SK-N-DZ (cell line): ENCODE results near the gene GID4.

GRCh38 chr17:17818040-17818409, 18.8 kb downstream of the SREBF1 start:
RAMPAGE:
- cytosol, long total RNA = no peak
- nucleus, long total RNA = no peak

GRCh38 chr17:17834869-17835614, 1.7 kb downstream of the SREBF1 start:
RAMPAGE:
- cytosol, long total RNA = no peak
- nucleus, long total RNA = no peak

DNA sequence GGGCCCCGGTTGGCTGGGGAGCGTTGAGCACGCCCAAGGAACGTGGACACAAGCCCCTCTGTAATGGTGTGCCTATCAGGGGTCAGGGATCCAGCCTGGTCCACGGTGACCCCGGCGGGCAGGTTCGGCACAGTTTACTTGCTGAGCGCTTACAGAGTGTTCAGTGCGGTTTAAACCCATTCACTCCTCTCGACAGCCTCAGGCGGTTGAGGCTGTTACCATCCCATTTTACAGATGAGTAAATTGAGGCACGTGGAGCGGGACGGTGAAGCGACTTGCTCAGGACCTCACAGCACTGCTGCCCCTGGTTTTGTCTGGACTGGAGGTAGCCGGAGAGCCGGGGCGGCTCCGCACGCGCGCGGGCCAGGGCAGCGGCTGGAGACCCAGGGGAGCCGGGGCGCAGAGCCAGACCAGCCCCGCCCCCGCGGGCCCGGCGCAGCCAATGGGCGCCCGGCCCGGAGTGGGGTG, 3.0 kb upstream of the SREBF1 start:
RAMPAGE:
- cytosol, long total RNA = no peak
- nucleus, long total RNA = no peak

GRCh38 chr17:17859829-17860252, 23.1 kb upstream of the SREBF1 start:
RAMPAGE:
- cytosol, long total RNA = no peak
- nucleus, long total RNA = no peak

DNA sequence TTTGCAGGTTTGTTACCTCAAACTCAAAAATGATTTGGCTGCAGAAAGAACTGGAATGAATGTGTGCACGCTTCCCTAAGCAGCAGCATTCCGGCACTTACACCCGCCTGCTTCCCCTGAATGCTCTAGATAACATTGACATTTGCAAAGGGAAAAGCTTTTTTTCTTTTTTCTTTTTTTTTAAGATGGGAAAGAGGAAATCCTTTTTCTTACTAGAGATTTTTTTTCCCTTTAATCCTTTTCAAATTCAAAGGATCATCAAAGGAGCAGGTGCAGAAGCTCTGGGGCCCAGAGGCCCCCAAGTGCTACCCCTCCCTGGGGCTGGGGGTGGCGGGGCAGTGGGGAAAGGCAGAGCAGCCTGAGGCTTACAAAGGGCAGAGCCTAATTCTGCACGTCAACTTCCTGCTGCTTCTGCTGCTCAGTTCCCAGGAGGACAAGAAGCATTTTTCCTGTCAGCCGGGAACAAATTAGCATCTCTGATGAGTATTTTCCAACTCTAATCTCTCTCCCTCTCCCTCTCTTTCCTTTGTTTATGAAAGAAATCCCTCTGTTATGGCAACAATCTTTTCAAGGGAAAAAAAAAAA, 32.0 kb upstream of the SREBF1 start:
RAMPAGE:
- cytosol, long total RNA = no peak
- nucleus, long total RNA = no peak

GRCh38 chr17:17876879-17877477, 40.2 kb upstream of the SREBF1 start:
RAMPAGE:
- cytosol, long total RNA = no peak
- nucleus, long total RNA = no peak

DNA sequence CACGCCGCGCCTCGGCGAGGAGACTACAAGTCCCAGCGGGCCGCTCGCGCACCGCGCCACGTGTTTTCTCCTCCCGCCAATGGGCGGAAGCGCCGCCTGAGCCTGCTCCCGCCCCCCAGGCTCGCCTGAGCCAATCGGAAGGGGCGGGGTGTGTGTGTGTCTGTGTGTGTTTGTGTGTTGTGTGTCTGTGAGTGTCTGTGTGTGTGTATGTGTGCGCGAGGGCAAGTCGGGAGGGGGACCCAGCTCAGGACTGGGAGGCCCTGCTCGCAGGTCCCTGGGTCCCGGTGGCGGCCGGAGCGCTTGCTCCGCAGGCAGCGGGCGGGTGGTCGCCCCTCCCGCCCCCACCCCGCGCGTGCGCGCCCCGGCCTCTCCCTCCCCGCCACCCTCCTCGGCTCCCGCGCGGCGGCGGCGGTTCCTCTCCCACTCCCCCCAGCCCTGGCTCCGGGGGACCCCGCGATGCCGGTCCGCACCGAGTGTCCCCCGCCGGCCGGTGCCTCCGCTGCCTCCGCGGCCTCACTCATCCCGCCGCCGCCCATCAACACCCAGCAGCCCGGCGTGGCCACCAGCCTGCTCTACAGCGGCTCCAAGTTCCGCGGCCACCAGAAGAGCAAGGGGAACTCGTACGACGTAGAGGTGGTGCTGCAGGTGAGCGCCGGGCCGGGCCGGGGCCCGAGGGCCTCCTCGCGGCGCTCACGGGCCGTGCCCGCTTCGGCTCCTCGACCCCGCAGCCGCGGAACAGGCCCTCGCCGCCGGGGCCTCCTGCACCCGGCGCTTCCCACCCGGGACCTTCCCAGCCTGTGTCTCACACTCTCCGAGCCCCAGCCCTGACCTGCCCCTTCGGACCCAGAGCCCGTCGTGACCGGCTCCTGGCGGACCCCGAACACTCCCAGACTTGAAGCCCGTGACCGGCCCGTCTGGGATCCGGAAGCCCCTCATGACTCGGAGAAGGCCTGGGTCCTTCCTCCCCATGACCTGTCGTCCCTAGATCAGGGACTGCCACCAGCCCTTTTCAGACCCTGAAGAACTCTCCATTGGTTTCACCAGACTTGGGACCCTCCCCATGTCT, at the start of gene GID4:
Gene GID4, plus strand, starts transcription at position 151 of the 1,066 bp plus-strand sequence.
RAMPAGE:
- cytosol, long total RNA = no peak
- nucleus, long total RNA = no peak

DNA sequence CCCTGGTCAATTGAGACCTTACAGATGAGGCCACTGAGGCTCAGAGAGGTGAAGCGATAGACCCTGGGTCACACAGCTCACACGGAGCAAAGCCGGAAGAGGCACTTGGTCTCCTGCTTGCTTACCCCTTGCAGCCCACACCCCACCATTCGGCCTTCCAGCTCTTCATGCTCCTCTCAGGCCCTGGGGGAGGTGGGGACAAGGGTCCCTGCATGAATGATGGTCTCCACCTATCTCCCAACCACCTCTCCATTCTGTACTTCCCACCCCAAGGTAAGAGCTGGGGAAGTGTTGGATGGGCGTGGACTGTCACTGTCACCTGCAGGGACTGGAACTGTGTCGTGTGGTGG, 5.2 kb upstream of the ALKBH5 start:
RAMPAGE:
- cytosol, long total RNA = no peak
- nucleus, long total RNA = no peak

DNA sequence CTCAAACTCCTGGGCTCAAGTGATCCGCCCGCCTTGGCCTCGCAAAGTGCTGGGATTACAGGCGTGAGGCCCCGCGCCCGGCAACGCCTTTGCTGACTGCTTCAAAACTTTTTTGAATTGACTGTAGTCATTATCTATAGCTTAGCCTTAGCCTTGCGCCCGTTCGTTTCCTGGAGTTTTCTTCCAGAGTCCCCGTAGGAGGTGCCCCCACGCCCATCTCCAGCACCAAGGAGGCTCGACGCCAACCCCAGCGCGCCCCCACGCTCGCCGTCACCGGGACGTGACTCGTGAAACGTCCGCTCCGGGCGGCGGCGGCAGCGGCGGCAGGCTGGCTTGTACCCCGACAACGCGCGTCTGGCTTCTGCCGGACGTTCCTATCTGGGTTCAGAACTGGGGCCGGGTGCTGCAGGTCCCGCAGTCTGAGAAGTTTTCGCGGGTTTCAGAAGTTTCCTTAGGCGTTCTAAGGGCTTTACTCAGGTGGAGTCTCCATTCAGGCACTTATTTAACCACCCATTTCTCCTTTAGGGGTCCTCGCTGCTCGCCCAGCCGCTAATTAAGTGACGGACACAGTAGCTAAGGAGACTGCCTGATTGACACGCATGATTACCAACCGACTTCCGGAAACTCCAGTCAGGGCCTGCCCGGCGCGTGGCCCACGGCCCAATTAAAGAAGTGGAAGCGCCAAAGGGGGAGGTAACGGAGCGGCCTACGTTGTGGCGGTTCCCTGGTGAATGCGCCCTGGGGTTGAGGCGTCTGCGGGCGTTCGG, 656 bp upstream of the ALKBH5 start:
RAMPAGE:
- cytosol, long total RNA = no peak
- nucleus, long total RNA = no peak

RAMPAGE:
- cytosol, long total RNA = no peak
- nucleus, long total RNA = no peak
Measured at GRCh38 chr17:18206589-18207037, 18.8 kb upstream of the LLGL1 start.

RAMPAGE:
- cytosol, long total RNA = no peak
- nucleus, long total RNA = no peak
Measured at GRCh38 chr17:18226567-18227050, 1.2 kb downstream of the LLGL1 start.

GRCh38 chr17:18247620-18248095, 10.9 kb downstream of the FLII start:
RAMPAGE:
- cytosol, long total RNA = no peak
- nucleus, long total RNA = no peak

DNA sequence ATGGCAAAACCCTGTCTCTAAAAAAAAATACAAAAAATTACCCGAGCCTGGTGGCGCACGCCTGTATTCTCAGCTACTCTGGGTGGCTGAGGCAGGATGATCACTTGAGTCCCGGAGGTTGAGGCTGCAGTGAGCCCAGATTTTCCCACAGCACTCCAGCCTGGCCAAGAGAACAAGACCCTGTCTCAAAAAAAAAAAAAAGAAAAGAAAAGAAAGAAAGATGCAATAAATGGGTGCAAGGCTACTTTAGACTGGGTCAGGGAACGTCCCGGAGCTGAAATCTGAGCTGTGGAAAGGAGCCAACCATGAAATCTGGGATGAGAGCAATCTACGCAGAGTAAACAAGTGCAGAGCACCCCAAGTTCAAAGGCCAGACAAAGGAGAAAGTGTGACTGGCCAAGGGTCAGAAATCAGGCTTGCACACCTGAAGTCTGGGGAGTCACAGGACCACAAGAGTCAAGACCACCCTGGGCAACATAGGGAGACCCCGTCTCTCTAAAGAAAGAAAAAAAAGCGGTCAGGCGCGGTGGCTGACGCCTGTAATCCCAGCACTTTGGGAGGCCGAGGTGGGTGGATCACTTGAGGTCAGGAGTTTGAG, 2.9 kb downstream of the SHMT1 start:
RAMPAGE:
- cytosol, long total RNA = no peak
- nucleus, long total RNA = no peak

RAMPAGE:
- cytosol, long total RNA = no peak
- nucleus, long total RNA = no peak
Measured at GRCh38 chr17:18410686-18411205, 33.2 kb downstream of the EVPLL start.

DNA sequence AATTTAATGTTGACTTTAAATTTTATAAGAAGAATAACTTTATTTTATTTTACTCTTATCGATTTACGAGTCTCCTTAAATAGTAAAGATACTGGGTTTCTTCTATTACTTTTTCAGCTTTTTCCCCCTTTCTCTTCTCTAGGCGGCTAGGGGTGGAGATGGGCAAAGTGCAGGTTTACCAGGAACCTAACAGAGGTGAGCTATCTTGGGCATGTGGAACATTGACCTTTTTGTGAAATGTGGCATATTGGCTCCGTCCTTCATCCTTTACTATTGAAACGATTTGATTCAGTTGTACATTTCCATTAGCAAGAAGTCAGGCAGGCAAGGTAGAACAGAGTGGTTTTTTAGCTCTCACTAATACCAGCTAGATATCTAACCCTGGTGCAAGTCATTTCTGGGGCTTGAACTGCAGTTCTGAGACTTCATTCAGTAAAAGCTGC, 9.2 kb downstream of the PRPSAP2 start:
RAMPAGE:
- cytosol, long total RNA = no peak
- nucleus, long total RNA = no peak

DNA sequence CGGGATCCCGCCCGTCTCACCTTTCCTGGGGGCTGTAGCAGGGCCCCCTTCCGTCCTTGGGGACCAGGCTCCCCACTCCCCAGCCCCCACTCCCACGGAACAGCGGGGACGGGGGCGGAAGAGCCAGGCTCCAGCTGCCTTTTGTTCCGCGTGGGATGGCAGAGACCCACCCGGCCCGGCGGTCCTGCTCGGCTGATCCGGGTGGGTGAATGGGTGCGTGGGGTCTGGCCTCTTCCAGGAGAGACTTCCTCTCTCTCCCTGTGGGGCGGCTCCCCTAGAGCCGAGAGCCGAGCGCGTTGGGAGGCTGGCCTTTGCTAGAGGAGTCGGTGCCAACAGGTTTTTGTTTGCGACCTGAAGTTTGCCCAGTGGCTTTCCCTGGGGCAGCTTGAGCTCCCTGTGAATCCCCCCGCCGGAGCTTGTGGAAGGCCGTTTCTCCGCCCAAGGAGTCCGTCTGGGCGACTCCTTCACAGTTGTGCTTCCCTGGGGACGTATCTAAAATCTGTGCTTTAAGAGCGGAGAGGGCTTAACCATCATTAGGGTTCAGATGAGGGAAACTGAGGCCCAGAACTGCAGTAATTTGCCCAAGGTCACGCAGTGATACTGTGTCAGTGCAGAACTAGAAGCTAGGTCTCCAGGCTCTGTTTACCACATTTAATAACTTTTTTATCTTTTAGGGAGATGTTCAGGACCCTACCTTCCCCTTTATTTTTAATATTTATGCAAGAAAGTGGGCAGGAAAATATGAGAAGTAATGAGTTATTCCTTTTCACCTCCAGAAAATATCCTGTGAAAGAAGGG, 1.1 kb downstream of the EPN2 start:
RAMPAGE:
- cytosol, long total RNA = no peak
- nucleus, long total RNA = no peak

RAMPAGE:
- cytosol, long total RNA = no peak
- nucleus, long total RNA = no peak
Measured at GRCh38 chr17:19263329-19263933, 26.3 kb downstream of the EPN2 start.

GRCh38 chr17:19301526-19302259, 60.8 kb downstream of the B9D1 start:
RAMPAGE:
- cytosol, long total RNA = no peak
- nucleus, long total RNA = no peak

DNA sequence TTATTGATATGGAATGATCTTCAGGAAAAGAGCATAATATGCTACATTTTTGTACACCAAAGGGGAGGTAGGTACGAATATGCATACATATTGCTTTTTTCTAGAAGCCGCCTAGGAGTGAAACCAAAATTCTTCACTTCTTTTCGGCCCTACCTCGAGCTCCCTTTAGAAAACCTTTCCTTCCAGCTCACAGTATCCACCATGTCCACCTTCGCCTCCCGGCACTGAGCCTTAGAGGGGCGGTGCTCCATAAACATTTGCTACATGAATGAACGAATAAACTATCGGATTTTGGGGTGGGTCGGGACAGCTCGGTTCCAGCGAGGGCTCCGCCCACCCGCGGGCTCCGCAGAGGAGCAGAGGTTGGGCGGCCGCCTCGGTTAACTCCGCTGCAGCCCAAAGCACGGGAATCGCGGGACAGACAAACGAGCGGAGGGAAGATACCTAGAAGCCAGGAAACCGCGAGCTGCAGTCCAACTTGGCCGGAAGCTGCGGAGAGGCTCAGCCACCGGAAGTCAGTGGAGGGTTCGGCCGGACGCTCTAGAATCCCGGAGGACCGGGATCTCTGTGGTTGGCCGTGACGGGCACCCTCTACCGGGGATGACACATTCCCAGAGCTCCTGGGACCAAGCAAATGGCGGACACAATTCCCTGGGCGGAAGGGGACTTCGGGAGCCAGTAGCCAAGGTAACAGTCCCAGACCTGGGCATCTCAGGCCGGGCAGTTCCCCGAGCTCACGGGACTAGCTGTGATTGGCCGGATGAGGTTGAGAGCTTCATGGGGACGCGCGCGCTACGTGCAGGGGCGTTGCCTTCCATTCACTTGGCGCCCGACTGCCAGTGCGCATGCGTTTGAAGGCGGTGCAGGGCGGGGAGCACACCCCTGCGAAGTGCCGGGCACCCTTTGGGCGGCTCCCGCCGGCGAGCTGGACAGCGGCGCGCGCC, 611 bp upstream of the MAPK7 start:
RAMPAGE:
- cytosol, long total RNA = start-site peak on the minus strand centred at position 459 of the sequence, 132 bp wide, 20 and 27 reads in 2 replicates
- nucleus, long total RNA = start-site peak on the minus strand centred at position 506 of the sequence, 170 bp wide, 107 and 11 reads in 2 replicates

DNA sequence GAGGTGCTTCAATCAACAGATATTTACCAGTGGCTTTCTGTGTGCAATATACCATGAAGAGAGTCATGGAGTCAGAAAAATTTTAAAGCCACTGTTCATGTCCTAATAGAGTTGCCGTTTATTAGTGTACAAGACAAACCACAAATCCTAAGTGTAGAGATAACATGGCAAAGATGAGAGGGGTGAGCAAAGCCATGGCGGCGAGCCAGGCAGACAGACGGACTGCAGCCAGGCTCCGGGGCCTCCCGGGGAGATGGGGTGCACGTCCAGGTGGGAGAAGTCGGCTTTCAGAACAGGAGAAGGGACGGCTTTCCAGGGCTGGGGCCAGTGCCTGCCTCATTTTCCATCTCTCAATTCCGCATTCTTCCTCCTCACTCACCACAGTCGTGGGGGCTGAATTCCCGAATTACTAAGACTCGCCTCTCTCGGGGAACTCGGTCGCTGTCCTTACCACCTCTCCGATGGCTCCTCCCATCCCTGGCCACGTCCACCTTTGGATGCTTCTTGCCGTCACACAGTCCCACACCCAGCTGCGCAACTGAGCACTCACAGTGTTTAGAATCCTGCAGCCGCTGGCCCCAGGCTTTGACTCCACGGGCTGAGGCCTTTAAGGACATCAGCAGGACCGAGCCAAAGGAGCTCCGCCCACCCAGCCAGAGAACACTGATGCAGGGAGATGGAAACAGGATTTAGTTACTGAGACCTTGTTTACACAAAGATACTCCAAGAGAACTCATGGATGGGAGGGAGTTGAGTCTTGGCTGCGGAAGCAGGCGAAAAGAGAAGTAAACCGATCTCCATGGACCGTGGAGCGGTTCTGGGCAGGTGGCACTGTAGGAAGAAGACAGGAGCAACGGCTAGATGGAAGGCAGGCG, 59.6 kb downstream of the RNF112 start:
RAMPAGE:
- cytosol, long total RNA = no peak
- nucleus, long total RNA = no peak